Aorta (tissue), 1 donor: Measurements from ENCODE around the genes DGKE and SCPEP1.

DNA sequence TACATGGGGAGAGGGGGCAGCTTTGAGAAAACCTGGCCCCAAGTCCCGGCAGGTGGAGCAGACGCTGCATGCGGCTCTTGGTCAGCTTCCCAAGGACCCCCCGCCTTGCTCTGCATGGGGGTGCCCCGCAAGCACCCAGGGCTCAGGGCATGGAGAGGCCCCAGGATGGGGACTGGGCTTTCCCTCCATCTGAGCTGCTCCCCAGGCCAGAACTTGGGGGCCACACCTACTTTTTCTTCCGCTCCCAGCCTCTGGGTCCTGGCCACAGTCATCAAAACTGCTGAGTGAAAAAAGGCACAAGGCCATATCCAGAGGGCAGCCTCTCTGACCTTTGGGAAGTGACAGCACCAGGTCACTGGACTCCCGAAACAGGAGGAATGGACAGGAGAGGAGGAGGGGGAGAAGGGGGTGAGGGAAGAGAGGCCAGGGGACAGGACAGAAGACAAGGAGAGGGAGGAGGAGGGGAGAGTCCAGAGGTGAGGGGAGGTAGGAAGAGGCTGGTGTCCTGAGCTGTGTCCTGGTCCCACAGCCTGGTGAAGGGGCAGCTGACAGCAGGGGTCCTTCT lies 73.6 kb upstream of the TOB1 start:
- PRO-cap, result no peak

GRCh38 chr17:51056698-51057546 lies 63.7 kb downstream of the SPAG9 start:
- PRO-cap, result no peak

DNA sequence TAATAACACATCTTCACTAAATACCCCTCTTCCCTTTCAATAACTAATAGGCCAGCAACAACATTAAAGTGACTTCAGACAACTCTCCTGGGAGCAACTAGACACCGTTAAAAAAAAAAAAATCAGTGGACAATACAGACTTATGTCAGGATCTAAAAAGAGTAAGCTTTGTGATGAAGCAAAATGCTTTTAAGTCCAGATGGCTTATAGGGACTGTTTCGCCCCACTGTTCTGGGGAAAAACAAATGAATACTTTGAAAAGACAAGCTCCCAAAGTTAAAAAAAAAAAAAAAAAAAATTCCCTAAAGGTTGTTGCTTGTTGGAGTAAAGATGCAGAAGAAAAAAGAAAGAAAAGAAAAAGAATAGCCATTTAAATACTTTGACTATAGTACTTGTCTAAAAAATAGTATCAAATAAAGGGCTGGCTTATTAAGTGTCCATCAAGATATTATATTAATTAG lies 28.9 kb downstream of the SPAG9 start:
- PRO-cap, result no peak

DNA sequence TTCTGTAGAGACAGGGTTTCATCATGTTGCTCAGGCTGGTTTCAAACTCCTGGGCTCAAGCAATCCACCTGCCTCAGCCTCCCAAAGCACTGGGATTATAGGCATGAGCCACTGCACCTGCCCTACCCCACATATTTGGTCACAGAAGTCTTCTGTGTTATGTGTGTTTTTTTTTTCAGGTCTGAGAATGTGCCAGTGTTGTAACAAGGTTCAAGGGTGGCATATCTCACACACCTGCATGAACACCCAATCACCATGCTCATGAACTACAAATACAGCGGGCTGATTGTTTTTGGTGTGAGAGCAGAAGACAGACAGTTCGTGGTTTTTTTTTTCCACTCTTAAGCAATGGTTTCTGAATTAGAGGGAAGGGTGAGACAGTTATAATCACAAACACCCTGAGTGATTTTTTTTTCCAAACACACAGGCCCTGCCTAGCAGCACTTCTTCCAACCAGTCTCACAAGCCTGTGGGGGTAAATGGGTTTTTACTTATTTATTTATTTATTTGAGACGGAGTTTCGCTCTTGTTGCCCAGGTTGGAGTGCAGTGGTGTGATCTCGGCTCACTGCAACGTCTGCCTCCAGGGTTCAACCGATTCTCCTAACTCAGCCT lies 22.6 kb downstream of the SPAG9 start:
- PRO-cap, result no peak

DNA sequence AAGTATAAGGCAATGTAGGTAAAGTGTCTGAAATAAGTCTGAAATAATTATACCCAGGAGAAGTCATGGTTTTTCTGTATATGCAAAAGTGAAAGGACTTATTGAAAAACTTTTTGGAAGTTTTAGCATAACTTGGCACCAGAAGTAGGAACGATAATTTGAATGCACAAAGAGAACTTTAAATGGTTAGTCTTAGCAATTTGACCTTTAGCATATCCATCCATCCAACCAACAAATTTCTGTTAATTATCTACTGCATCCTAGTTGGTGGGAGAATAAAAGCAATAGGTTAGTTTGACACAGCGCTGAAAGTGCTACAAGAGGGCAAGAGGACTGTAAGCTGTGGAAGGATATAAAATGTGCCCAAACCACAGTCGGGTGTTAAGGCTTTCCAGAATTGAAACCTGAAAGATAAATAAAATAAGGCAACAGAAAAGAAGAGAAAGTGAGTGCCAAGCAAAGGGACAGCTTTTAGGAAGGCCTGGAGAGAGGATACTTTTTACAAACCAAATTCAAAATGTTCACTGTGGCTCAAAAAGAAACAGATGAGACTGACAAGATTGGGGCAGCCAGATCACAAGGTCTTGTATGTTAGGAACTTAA lies 17.6 kb downstream of the SPAG9 start:
- PRO-cap, result no peak

GRCh38 chr17:51121580-51122286 lies 1.1 kb upstream of the SPAG9 start:
- PRO-cap, result bidirectional peak, plus-strand start at chr17:51121981, minus-strand start at chr17:51121812

- PRO-cap, result unidirectional peak, plus-strand start at chr17:51260774; bidirectional peak, plus-strand start at chr17:51261012, minus-strand start at chr17:51260928; bidirectional peak, plus-strand start at chr17:51261104, minus-strand start at chr17:51261108
Measured at GRCh38 chr17:51260663-51261378, 475 bp downstream of the UTP18 start.

DNA sequence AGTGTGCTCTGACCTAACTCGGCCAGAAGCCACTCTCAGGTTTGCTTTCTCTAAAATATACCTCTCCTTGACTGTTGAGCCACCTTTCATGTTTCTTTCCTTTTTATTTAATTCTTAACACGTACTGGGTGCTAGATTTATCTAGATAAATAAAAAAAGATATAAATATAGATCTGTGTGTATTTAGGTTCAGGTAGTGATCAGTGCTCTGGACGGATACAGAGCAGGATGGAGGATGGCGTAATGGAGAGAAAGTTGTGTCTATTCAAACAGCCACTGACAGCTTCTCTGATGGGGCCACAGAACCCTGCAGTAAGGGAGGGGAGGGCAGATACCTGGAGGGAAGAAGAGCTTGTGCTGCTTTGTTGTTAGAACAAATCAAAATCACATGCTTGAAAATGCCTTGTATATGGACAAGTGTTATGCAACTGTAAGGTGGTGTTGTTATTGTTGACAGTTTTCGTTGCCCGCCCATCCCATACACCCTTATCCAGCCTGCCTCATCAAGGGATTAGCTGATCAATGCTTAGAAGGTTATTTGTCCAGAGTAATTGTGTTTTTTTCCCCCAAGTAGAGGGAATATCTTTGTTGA lies 170.2 kb downstream of the UTP18 start:
- PRO-cap, result no peak

DNA sequence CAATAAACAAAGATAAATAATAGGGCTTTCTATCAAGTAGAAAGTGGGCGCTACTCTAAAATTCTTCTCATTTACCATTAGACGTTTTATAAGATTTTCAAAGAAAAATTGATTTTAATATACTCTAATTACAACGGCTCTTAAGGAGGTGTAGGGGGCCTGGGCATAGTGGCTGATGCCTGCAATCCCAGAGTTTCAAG lies 11.9 kb upstream of the CA10 start:
- PRO-cap, result no peak

GRCh38 chr17:52389634-52390045 lies 231.1 kb upstream of the CA10 start:
- PRO-cap, result no peak

- PRO-cap, result no peak
Measured at GRCh38 chr17:54685526-54685982, 215.1 kb upstream of the TOM1L1 start.

- PRO-cap, result no peak
Measured at GRCh38 chr17:55090163-55090605, 121.6 kb downstream of the STXBP4 start.

GRCh38 chr17:55567737-55568270 lies 146.2 kb upstream of the MMD start:
- PRO-cap, result no peak

DNA sequence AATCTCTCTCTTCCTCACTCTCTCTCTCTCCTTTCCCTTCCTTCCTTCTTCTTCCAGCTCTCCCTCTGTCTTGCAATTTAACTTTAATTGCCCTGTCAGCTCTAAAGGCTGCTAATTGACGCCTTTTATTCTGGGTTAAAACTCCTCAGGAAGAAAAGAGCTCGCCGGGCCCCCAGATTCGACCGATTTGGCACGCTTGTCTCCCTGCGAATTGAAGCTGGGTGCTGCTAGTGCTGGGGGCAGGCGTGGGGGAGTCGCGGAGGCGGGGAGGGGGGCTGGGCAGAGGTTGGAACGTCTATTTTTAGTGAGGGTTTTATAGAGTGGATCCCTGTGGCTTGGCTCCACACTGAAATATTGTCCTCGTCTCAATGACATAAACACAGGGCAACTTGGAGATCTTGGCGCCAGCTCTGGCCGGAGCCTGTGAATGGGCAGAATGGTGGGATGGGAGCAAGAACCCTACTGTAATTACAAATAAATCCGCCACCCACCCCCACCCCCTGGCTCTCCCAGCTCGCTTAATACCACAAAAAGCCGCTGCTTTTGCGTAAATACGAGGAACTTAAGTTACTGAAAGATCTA lies 15.7 kb upstream of the NOG start:
- PRO-cap, result no peak

DNA sequence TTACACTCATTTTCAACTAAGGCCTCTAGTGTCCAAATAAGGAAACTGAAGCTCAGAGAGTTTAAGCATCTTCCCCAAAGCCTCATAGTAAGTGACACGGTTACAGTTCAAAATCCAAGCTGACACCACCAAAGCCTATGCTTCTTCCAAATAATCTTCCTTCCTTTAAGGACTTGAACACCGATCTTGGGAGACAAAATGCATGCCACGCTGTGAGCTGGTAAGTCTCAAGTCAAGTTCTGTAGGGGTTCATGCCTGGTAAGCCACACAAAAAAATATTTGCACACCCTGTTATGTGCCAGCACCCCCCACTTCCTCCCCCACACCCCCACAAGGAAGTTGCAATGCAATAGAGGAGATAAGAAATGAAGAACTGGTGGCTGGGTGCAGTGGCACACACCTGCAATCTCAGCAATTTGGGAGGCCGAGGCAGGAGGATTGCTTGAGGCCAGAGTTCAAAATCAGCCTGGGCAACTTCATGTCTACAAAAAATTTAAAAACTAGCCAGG lies 5.6 kb downstream of the NOG start:
- PRO-cap, result no peak

GRCh38 chr17:56833978-56834307 lies at the start of gene DGKE:
DGKE (plus strand) TSS chr17:56834151.
- PRO-cap, result bidirectional peak, plus-strand start at chr17:56834158, minus-strand start at chr17:56833849

DNA sequence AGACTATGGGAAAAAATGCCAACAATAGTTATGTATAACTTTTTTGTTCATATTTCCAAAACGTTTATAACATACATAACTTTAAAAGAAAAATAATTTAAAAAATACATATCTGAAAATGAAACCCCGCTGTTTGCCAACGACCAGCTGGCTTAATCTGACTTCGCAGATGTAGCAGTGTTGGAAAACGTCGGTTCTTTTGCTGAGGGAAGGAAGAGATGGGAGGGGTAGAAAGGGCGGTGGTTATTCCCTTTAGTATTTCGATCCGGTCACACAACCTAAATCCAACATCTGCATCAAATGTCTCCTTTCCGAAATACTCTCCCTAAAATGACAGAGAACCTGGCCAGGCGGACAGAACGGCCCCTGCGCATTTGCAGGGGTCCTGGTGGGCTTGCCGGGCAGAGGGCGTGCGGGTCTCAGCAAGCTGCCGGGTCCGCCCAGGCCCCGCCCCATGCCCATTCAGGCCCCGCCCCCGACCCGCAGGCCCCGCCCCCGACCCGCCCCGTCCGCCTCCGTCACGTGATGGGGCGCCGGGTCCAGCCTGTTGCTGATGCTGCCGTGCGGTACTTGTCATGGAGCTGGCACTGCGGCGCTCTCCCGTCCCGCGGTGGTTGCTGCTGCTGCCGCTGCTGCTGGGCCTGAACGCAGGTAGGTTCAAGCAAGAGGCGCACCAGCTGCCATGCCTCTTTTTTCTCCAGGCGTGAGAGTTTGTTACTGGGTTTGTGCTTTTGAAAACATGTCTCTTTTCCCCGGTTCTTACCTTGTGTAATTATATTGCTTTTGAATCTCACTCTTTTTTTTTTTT lies at the start of gene SCPEP1:
Gene SCPEP1 (plus strand): TSS at position 547 of the 808 bp plus-strand sequence.
- PRO-cap, result bidirectional peak, plus-strand start at position 569 of the sequence, minus-strand start at position 456 of the sequence

DNA sequence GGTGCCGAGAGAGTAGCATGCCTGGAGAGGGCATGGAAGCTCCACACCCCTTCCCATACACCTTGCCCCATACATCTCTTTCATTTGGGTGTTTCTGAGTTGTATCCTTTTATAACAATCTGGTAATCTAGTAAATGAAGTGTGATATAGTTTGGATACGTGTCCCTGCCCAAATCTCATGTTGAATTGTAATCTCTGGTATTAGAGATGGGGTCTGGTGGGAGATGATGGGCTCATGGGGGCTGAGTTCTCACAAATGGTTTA lies 45.3 kb downstream of the SCPEP1 start:
- PRO-cap, result no peak

GRCh38 chr17:57035371-57035815 lies 49.7 kb upstream of the AKAP1 start:
- PRO-cap, result no peak

- PRO-cap, result no peak
Measured at GRCh38 chr17:57092685-57093452, 7.8 kb downstream of the AKAP1 start.